Measurements from ENCODE around the genes DHRS11 and DDX52.

DNA sequence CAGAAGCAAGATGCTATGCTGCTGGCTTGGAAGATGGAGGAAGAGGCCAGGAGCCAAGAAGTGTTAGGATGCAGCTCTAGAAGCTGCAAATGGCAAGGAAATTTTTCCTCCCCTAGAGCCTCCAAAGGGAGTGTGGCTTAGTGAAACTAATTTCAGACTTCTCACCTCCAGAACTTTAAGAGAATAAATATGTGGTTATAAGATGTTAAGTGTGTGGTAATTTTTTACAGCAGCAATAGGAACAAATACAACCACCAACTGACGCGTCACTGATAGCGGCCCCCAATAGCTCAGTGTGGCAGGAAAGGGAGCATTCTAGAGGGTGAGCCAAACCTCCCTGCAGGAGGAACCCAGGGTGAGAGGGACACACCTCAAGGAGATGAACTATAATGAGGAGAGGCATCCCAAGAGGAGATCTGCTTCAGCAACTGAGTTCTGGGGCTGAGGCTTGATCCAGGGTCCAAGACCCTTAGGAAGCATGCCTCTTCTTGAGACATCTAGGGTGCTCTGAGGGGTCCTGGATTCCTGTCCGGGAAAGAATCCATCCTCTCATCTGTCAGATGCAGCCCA lies 4.0 kb downstream of the CCL4 start:
- PRO-cap = no peak
- RRBS = no CpG with 5 or more reads among the region's 4 CpGs

DNA sequence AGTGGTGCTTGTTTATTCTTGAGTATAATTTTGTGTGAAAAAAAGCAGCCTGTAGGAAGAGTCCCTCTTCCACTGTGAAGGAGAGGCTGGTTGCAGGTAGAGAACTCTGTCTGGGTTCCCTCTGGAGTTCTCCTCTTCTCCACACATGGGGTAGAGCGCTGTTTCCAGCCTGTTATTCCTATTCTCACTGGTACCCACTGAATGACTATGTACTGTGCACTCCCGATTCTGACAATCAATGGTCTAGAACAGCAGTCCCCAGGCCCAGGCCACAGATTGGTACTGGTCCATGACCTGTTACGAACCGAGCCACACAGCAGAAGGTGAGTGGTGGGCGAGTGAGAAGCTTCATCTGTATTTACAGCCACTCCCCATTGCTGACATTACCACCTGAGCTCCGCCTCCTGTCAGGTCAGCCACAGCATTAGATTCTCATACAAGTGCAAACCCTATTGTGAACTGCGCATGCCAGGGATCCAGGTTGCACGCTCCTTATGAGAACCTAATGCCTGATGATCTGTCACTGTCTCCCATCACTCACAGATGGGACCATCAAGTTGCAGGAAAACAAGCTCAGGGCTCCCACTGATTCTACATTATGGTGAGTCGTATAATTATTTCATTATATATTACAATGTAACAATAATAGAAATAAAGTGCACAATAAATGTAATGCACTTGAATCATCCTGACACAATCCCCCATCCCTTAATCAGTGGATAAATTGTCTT lies 15.3 kb downstream of the CCL4 start:
- PRO-cap = no peak
- RRBS = no CpG with 5 or more reads among the region's 9 CpGs

DNA sequence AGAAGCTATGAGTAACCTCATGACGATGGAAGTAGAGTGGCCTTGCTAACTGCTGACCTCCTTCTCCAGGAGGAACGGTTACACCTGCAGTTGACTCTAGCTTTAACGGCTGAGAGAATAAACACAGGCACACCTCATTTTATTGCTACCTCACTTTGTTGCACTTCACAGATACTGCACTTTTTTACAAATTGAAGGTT lies 25.0 kb downstream of the CCL4 start:
- PRO-cap = no peak
- RRBS = no CpG with 5 or more reads among the region's 3 CpGs

- PRO-cap = no peak
- RRBS = no CpG with 5 or more reads among the region's 13 CpGs
Measured at GRCh38 chr17:36165956-36166343, 10.5 kb downstream of the TBC1D3B start.

DNA sequence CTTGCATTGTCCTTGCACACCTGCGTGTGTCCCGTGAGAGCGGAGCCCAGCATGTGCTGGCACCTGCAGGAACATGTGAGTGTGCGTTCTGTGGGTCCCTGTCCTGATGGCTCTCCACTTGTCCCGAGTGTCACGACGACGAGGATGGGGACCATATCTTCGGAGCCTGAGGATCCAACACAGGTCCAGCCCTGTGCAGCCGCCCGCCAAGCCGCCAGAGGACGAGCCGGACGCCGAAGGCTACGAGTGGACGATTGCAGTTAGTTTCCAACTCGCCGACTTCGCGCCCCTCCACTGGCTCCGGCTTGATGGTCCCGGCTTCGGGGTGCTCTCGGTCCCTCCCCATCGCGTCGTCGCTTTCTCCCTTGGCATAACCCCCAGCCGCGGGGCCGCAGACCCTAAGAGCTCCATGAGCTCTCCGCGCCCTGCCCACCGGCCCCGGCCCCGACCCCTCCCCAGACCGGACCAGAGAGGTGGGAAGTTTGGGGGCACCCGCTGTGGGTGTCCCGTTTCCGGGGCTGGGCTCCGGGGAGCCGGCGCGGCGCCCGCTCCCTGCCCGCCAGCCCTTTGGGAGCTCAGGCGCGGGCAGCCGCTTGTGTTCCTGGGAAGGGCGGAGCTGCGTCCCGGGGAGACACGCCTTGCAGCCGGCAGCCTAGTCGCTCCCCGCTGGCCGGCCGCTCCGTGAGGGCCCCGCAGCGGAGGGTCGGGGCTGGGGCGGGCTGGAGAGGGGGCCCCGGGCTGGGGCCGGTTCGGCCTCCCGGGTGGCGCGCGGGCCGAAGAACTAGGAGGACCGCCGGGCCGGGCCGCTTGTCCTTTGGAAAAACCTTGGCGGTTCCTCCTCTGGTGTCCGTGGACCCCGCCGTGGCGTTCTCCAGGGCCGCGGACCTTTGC lies 6.3 kb upstream of the TBC1D3B start:
- PRO-cap = bidirectional peak, plus-strand start at position 562 of the sequence, minus-strand start at position 569 of the sequence
- RRBS = no CpG with 5 or more reads among the region's 85 CpGs

DNA sequence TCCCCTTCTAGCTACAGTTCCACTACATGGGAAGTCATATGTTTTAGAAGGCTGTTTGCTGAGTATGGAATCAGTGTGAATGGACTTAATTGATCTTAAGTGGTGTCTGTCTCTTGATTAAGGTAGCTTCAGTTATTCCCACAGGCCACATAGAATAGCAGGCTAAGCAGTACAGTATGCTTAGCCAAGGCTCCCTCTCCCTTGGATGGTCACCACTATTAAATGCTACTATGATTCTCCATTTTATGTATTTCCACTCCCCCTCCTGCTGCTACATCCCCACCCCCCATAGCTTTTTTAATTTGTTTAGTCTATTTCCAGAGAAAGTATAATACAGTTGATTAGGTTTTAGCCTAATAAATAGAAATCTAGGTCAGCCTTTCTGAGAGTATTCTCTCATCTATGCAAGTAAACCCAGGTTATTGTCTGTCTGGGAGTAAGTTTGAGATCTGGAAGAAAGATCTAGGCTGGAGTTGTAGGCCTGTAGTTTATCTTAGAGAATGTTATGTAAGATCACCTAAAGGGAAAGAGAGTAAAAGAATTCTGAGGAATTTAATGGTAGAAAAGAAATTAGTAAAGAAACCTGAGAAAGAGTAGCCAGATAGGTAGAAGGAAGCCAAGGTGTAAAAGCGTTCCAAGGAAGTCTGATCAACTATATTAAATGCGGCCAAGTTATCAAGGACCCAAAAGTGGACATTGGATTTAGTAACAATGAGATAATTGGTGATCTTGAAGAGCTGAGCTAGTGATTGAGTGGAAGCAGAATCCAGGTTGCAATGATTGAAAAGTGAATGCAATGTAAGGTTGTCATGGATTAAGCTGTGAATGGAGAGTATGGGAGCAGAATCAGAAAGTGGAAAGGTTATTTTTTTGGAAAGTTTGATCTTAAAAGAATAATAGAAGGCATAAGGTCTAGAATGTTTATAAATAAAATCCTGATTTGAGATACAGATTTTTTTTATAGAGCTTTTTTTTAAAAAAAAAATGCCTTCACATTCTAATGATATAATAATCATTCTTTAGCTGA lies 20.1 kb downstream of the GGNBP2 start:
- PRO-cap = no peak
- RRBS = no CpG with 5 or more reads among the region's 2 CpGs

- PRO-cap = unidirectional peak, plus-strand start at chr17:36591610; bidirectional peak, plus-strand start at chr17:36591879, minus-strand start at chr17:36591730
- RRBS = no CpG with 5 or more reads among the region's 93 CpGs
Measured at GRCh38 chr17:36591277-36592356, at the start of gene DHRS11. Gene DHRS11 (plus strand): TSS chr17:36591879.

DNA sequence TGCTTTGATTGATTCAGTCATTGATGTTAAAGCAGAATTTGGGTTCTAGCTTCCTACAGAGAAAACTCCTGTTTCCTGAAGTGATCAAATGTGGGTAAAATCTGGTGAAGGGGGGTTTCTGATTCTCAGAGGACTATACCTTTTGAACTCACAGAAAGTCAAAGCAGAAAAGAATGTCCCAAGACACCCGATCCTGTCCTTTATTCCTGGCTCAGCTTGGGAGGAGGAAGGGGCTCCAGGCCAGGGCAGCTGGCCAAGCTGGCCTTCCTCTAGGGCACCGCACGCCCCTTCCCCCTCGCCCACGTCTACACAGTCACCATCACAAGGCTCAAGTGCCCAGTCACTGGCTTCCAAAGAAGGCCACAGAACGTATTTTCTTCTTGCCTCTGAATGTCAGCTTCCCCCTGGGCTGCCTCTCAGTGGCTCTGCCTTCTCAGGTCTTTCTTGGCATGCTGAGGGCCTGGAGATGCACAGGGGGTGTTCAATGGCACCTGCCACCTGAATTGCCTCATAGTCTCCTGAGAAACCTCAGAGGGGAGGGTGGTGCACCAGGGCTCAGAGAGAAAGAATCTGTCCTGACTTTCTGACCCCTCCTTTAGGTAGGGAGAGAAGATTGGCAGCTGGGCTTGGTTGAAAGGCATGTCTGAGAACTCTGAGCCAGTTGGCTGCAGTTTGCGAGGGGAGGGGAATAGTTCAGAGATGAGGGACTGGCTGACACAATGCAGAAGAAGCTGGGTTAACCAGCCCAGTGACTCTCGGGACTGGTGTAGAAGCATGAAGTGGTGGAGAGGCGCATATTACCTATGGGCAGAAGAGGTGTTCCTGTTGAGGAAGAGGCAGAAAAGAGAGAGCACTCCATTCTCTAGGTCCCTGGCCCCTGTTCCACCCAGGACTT lies 2.1 kb downstream of the DHRS11 start:
- PRO-cap = no peak
- RRBS = no CpG with 5 or more reads among the region's 9 CpGs

DNA sequence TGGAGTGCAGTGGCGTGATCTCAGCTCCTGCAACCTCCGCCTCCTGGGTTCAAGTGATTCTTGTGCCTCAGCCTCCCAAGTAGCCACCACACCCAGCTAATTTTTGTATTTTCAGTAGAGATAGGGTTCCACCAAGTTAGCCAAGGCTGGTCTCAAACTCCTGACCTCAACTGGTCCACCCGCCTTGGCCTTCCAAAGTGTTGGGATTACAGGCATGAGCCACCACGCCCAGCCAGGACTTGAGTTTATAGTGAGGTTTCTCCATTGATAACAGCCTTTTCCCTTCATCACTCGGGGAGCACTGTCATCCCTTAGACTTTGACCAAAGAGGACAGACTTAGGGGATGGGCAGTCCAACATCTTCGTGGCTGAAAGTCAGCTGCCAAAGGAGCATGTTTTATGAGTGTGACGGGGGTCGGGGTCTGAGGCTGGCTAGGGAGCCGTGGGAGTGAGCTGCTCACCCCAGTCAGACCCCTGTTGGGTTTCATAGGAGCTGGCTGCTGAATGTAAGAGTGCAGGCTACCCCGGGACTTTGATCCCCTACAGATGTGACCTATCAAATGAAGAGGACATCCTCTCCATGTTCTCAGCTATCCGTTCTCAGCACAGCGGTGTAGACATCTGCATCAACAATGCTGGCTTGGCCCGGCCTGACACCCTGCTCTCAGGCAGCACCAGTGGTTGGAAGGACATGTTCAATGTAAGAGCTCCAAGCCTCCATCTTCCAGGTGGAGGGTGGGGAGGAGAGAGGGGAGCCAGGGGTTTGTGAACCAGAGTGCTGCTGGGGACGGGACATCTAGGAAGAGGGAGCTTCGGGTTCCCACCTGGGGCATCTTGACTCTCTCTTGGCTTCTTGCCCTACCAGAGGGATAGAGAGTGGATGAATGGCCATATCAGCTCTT lies 3.1 kb downstream of the DHRS11 start:
- PRO-cap = no peak
- RRBS = no CpG with 5 or more reads among the region's 15 CpGs

DNA sequence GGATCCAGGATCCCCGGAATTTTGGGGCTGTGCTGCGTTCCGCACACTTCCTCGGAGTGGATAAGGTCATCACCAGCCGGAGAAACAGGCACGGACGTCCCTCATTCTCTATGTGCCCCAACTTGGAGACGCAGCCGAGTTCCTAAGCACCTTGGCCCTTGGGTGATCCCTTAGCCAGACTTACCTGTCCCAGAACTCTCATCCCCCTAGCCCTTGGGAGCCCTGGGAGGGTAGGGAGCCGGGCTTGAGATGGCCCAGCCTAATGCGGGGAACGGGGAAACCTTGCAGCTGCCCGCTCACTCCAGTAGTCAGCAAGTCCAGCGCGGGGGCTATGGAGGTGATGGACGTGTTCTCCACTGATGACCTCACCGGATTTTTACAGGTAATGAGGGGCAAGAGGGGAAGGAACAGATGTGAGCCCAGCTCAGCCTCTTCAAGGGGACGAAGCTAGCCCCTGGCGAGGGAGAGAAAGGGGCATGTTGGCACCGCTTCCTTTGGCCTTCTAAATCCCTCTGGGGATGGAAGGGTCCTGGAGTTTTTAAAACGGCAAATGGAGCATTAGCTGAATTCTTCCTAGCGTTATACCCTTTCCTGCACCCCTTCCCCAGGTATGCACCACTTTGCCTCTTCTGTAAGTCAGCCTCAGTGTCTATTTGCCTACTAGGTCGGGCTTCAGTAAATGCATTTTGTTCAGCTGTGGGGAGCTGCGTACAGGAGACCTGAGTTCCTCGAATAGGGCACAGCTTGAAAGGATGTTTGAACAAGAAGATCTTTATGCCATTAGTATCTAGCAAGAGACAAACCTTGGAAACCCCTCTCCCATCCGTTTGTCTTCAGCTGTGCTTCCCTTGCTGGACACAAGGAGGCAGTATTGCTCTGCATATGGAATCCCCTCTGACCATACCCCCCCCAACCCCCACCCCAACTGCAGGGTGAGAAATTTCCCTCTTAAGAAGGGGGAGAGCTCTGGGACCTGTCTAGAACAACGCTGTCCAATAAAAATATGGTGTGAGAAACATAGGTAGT lies 1.2 kb downstream of the MRM1 start:
- PRO-cap = no peak
- RRBS = no CpG with 5 or more reads among the region's 27 CpGs

DNA sequence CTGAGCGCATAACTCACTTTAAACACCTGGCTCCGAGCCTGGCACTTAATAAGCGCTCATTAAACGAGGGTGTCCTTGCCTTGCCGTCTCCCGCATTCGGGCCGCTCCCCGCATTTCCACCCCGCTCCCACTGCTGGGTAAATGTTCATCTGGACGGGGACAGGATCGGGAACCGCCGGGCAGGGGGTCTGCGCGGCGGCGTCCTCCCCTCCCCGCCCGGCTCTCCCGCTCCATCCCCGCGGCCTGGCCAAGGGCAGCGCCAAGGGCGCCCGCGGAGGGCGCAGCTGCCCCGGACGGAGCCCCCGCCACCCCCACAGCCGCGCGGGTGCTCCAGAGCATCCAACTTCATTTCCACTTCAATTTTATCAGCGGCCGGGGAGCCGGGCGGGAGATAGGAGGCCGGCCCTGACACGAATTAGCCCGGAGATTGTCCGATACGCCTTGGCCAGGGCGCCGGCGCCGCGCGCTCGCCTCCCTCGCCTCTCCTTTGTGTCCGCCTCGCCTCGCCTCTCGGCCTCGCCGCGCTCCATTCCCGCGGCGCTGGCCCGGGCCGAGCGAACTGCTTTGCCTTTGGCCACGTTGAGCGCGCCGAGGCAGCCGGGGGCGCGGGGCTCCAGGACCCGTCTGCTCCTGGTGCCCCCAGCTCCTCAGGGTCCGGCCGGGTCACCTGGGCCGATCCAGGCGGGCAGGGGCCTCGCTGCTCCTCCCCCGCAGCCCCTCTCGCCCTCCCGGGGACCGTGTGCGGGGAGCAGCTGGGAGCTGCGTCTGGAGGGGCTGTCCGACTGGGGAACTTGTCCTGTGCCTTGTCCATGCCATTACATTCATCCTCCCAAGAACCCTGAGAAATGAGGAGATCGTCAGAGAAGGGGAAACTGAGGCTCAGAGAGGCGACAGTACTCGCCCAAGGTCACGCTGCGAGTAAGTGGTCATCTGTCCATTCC lies 129.0 kb upstream of the LHX1 start:
- PRO-cap = unidirectional peak, minus-strand start at position 489 of the sequence
- RRBS = no CpG with 5 or more reads among the region's 89 CpGs

DNA sequence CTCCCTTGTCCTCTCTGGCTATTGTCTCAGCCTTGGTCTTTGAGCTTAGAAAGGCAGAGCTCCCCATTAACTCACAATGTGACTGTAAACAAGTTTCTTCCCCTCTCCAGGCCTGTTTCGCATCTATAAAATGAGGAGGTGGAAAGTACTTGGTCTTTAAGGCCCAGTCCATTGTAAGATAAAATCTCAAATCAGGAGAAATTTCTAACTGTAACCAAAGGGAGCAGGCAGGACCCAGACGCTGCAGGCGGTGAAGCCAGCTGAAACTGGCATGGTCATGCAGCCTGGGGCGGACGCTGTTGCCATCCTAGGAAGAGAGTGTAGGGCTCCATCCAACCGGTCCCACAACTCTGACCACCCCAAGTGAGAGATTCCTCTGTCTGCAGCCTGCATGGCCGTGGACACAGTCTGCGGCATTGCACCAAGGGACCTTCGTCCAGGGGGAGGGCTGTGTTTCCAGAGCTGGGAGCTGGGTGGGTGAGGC lies 17.4 kb upstream of the LHX1 start:
- PRO-cap = no peak
- RRBS = no CpG with 5 or more reads among the region's 9 CpGs

DNA sequence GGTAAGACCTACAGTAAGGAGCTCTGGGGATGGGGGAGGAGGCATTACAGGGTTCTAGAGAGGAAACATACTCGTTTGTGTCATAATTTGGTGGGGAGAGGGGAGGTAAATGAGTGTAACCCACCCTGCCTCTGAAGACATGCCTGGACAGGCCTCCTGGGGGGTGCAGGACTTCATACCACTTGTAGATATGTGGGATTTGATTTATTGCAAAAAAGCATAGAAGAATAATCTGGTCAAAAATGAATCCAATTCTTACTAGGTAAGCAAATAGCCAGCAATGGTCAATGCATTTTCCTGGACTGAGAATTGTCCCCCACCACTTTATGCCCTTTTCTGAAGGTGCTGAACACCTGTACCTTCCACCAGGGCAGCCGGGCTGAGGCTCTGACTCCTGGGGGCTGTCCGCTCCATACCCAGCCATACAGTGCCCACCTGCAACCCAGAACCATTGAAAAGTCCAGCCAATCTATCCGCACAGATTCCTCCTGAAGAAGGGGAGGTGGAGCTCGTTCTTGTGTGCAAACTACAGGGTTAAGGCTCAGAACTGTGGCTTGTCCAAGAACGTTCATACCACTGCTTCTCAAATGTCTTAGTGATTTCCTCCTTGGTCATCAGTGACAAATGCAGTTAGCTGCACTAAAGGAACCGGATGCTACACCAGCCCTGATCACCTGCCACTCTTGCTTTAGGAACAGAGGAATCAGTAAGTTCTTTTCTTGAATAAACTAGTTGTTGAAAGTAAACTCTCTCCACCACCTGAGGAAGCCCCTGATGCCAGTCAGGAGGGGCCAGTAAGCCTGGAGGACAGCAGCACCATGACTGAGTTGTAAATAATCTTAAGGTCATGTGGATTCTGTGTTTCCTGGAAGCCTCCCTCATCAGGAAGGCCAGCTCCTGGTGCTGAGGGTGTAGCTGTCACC lies 136.8 kb downstream of the AATF start:
- PRO-cap = no peak
- RRBS = no CpG with 5 or more reads among the region's 7 CpGs

DNA sequence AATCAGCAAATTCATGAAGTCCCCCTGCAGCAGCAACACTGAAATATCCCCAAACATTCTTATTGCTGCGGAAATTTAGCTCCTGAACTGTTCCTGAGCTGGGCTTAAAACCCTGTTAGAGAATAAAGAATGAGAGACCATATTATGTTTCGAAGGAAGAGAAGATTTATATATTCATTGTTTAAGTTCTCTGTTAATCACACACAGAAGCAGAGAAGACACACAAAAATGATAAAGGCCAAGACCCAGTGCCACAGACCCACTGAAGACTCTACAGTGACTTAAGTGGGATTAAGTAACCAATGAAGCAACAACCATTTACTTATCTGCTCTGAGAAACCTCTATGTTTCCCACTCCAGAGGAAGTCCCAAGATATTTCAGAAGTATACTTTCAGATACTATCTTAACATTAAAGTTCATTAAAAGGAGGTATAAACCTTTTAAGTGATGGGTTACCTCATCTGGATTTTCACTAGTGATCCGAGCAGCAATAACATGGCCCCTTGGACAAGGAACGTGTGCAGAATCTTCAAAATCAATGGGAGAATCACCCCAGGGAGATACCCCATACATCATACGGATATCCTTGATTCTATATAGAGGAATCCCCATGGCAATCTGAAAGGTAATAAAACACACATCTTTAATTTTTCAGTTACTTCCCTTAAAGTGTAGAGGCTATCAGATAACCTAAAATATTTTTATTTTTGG lies 117.9 kb upstream of the C17orf78 start:
- PRO-cap = no peak
- RRBS = no CpG with 5 or more reads among the region's 5 CpGs

- PRO-cap = no peak
- RRBS = no CpG with 5 or more reads among the region's 20 CpGs
Measured at GRCh38 chr17:37490824-37491674, 1.4 kb downstream of the DUSP14 start.

DNA sequence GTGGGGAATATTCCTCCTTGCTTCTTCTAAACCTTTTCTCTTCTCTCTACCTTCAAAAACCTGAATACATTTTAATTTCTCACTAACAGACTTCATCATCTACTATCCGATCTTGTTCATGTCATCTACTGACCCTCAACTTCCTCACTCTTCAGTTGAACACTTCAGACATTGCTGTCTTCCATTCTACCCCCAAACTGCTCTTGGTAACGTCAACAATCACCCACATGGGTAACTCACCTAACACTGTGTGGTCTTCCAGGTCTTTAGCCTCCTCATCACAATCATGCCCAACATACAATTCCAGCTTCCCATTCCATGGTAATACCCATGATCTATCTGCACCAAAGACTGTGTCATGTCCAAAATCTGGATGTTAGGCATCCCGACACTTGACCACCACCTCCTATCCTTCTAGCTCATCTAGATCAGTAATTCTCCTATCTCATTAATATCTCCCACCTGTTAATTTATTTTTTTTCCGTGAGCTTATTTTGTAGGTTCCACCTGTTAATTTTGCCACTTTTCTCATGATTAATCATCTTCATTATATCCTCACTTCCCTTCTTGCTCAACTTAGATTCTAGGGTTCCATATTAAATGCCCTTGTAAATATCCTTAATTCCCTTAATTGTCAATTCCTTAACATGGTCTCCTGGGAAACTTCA lies 21.6 kb downstream of the SYNRG start:
- PRO-cap = no peak
- RRBS = no CpG with 5 or more reads among the region's 4 CpGs

DNA sequence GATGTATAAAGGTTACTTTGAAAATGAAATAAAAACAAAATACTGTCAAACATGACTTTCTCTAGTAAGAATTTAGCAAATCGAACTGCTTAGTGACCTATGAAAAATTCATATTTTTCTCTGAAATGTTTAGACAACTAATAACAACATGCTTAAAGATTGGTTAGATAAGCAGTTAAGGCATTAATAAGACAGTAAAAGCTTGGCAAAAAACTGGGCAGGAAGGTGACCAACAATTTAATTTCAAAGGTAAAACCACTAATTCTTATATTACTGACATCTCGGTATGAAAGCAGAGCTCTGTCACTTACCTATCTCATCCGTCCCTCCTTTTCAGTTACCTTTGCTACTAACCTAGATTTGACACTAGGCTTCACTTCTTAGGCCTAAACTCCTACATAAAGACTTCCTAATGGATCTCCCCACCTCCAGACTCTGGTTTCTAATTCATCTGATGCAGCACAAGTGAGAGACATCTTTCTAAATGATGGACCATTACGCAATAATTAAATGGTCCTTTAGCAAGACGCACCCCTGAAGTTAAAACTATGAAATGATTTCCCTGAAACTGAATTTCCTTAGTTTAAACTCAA lies 3.6 kb downstream of the SYNRG start:
- PRO-cap = no peak
- RRBS = no CpG with 5 or more reads among the region's 5 CpGs

GRCh38 chr17:37642538-37643856 lies at the start of gene DDX52:
Gene DDX52 (minus strand): TSS chr17:37643446.
- PRO-cap = bidirectional peak, plus-strand start at chr17:37643518, minus-strand start at chr17:37643435
- RRBS = no CpG with 5 or more reads among the region's 54 CpGs

DNA sequence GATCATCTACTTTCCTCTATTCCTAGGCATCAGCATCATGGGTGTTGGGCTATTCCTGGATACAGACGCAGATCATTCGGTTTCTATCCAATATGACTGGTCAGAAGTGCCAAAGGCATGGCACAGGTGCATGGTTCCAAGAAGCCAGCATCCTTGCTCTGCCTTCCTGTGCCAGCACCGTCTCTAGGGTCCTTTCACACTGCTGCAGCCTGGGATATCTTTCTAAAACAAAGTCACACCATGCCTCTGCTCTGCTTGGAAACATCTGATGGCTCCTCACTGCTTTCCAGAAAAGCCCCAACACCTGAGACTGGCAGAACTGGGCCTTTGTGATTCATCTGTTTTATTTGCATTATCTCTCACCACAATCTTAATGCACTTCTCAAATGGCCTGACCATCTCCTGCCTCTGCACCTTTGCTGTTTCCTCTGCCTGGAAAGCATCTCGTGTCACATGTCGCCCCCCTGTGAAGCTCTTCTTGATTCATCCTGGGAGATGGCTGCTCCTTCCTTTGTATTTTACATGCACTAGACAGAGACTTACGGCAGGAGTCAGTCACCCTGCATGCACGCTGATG lies 30.1 kb downstream of the HNF1B start:
- PRO-cap = no peak
- RRBS = no CpG with 5 or more reads among the region's 7 CpGs

GRCh38 chr17:37828801-37829164 lies 83.9 kb upstream of the HNF1B start:
- PRO-cap = no peak
- RRBS = no CpG with 5 or more reads among the region's 4 CpGs